PFSK-1 (cell line): ENCODE measurements around the genes GTF2A2 and VPS13C.

DNA sequence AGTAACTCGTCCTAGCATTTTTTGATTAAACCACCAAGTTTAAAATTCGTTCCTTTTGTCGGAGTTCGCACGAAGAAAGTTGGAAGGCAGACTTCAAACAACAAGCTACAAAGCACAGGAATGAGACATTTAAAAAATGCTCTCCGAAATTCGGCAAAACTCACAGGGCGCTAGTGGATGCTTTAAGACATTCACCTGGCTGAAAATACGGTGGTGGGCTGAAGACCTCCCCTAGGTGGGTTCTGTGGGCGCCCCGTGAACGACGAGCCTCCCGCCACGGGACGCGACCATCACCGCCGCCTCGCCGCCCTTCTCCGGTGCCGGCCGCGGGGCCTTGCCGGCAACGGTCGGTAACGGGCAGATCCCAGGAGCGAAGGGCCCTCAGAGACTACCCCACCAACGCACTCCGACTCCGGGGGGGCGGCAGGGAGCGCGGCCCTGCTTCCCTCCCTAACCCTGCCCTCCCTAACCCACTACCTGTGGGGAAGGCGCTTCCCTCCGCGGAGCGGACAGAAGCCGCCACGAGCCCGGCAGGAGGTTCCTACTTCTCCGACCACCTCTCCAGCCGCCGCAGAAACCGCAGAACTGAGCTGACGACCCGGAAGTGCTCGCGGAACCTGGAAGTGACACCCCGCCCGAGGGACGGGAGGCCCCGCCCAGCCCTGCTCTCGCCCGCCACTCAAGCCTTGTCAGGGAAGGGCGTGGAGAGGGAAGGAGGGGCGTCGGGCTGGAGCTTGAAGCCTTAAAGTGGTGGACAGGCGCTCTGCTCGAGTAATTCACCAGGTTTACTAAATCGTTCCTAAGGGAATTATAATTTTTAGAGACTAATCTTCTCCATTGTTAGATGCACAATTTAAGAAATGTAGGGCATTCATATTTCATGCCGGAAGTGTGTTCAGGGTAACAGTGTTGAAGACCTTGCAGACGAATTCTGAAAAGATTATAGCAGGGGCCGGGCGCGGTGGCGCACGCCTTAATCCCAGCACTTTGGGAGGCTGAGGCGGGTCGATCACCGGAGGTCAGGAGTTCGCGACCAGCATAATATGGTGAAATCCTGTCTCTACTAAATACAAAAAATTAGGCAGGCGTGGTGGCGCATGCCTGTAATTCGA lies at the start of gene GTF2A2:
TSS of gene GTF2A2 (minus strand) at position 587 of the 1,112 bp plus-strand sequence.
- RRBS, result 5% methylated on average over 29 of the region's 78 CpGs

DNA sequence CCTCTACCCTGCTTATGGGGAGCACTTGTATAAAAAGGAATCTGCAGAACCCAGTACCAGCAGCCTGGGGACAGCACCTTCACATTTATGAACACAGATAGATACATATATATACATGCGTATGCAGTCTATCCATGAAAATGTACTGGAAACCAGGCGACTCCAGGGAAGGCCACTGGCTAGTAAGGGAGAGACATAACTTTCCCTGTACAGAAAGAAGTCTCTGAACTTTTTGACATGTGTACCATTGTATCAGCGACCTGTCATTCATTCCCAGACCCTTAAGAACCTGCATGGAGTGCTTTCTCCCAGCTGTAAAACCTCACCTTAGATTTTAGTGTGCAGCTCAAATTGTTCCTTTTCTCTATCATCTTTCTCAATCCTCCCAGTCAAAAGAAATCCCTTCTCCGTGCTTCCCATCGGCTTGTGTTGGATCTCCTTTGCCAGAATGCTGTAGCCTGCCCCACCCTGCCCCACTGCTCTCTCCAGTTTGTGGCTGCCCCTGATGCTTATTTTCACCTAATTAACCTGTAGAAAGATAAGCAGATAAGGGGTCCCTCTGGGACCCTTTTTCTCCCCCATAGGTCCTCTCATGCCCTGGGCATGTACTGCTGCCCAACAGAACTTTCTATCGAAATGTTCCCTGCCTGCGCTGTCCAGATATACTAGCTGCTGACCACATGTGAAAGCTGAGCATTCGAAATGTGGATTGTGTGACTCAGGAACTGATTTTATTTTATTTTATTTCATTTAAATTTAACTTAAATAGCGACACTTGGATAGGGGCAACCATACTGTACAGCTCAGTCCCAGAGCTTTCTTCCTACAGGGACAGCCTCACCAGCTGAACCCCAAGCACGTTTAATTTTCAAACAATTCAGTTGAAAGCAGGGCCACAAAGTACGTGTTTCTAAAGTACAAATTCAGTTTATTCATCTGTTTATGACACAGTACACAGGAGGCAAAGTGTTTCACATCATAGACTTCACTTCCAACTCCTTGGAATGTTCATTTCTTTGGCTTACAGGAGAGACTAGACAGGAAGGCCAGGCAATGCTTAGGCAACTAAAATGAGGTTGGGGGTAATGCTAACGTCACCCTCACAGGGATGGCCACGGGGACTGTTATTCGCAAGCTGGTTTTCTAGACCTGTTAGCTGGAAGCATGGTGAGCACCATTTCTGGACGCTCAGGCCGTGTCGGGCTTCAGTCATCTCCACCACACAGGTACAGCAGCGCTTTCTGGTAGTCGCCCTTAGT lies 50.9 kb downstream of the ANXA2 start:
- RRBS, result no CpG with 5 or more reads among the region's 19 CpGs

DNA sequence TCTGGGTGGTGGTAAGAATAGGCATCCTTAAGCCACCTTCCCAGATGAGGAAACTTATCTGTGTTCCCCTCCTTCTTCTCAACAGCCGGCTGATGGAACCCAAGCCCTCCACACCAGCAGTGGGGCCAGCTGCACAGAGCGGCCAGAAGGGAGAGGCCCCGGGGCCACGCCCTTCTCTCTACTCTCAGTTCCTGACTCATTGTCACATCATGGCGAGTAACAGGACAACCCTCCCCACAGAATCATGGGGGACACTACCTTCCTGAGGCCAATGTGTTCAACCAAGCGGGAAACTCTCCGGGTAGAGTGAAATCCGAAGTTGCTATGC lies 822 bp downstream of the ANXA2 start:
- RRBS, result 1% methylated on average over 3 of the region's 8 CpGs

DNA sequence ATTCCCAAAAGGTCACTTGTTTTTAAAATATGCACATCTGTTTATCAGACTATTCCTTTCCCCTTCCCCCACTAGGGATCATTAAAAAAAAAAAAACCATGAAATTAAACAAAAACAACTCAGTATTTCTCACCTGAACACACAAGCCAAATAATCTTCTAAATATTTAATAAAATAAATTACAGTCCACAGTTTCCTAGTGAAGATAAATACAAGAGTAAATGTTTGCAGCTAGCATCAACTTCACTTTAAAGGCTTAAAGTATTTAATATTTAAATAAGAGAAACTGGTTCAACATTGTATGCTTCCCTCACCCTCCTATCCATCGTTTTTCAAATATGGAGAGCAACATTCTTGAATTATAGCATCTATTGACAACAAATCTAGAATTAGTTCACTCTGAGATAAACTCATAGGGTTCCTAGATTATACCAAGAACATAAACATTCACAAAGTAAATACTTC lies 16.9 kb upstream of the ICE2 start:
- RRBS, result no CpG with 5 or more reads among the region's 1 CpG

- RRBS, result no CpG with 5 or more reads among the region's 3 CpGs
These were observed 84.6 kb upstream of the ICE2 start for GRCh38 chr15:60563547-60563995.

GRCh38 chr15:60593906-60594580 lies 115.1 kb upstream of the ICE2 start:
- RRBS, result no CpG with 5 or more reads among the region's 9 CpGs

- RRBS, result no CpG with 5 or more reads among the region's 7 CpGs
These were observed 126.8 kb upstream of the ICE2 start for GRCh38 chr15:60605699-60606169.

GRCh38 chr15:60616102-60616640 lies 137.2 kb upstream of the ICE2 start:
- RRBS, result no CpG with 5 or more reads among the region's 7 CpGs

GRCh38 chr15:60704010-60704552 lies 225.1 kb upstream of the ICE2 start:
- RRBS, result 100% methylated on average over 2 of the region's 11 CpGs

DNA sequence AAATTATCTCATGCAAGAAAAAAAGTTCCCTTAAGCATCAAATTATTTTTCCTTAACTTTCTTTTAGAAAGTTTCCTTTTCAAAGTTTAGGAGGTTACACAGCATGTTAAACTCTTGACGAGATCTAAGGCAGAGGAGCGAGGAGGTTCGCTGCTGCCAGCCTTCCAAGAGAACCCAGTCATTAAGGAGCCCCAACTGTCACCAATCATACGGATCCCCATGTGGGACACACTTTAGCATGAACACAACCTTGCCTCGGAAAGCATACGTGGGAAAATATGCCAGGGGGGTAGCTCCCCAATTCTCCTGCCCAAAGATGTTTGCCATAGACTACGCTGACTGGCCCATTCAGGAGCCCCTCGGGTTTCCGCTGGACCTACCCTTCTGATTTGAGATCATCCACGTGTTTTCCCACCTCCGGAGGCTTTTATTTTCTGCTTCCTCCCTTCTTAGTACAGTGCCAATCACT lies 284.5 kb upstream of the ICE2 start:
- RRBS, result no CpG with 5 or more reads among the region's 11 CpGs

- RRBS, result no CpG with 5 or more reads among the region's 6 CpGs
These were observed 326.1 kb upstream of the ICE2 start for GRCh38 chr15:60804906-60805597.

DNA sequence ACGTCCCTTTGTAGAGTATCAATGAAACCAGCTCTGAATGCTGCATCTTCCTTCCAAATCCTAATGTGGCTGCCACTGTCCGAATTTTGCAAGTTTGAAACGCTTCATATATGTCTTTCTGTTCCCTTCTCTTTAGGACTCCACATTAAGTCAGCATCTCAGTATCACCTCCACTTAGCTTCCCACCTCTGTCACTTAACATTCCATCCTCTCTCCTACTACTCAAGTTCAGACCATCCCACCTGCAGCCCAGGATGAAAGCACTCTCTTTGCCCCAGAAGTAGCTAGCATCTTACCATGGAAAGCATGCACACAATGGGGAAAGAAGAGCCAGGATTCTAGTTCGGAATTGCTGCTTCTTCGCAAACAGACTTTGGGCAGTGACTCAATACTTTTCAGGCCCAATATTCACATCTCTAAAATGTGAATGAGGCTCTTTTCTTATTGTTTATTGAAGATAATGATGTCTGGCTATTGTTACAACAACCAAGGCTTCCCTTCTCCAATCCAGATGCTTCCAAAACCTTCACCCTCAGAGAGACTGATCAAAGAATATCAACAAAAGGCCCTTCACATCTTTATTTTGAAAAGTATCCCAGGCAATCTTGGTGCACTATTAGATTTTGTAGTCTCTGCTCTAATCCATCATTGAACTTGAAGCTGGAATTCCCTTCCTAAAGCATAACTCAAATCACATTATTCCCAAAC lies 208.9 kb downstream of the RORA start:
- RRBS, result no CpG with 5 or more reads among the region's 5 CpGs

- RRBS, result no CpG with 5 or more reads among the region's 5 CpGs
These were observed 196.2 kb downstream of the RORA start for GRCh38 chr15:61032770-61033392.

- RRBS, result no CpG with 5 or more reads among the region's 6 CpGs
These were observed 72.7 kb downstream of the RORA start for GRCh38 chr15:61156136-61157161.

GRCh38 chr15:61501755-61502343 lies 272.7 kb upstream of the RORA start:
- RRBS, result no CpG with 5 or more reads among the region's 12 CpGs

- RRBS, result no CpG with 5 or more reads among the region's 4 CpGs
These were observed 281.1 kb upstream of the RORA start for GRCh38 chr15:61510197-61510656.

DNA sequence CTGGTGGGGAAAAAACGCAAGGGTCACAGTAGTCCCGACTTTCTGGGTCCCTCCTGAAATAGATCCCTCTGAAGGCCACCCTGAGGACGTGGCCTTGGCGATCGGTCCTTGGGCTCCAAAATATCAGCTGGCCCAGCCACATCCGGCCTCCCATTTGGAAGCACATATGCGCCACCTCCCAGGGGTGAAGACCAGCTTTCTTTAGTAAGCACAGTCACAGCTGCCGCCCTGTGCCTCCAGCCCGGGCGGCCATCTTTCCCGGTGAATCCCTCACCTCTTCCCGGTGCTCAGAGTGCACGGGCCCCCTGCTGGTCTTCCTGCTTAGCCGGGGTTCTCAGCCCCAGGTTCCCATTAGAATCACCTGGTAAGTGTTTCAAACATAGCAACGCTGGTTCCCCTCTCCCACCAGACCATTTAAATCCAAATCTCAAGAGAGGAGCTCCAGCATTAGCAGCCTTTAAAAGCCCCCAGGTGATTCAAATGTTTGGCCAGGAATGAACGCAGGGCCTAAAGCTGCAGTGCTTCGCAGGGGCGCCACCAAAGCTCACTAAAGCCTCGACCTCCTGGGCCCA lies 232.2 kb downstream of the VPS13C start:
- RRBS, result 82% methylated on average over 7 of the region's 19 CpGs

DNA sequence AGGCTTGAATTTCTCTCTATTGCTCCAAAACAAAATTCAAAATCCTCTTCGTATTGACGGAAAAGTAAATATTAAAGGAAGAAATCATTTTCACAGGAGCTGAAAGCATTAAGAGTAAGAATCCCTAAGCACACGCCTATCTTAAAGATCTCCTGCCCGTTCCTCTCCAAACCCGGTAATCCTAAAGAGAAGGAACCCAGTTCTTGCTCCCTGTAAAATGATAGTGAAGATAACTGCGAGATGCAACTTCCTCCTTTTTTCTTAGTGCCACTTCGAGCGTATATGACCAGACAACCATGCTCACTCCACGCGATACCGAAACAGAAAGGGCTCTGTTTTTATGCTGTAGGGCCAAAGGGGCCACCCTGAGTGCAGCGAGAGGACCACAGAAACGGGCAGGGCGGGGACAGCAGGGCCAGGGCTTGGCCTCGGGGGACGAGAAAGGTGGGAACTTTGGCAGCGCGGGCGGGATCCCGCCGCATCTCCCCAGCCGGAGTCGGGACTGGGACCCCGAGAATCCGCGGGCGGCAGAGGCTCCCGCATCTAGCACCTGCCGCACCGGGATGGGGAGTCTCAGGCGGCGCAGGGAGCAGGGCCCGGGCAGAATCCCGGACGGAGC lies 538 bp downstream of the VPS13C start:
- RRBS, result 2% methylated on average over 12 of the region's 35 CpGs

DNA sequence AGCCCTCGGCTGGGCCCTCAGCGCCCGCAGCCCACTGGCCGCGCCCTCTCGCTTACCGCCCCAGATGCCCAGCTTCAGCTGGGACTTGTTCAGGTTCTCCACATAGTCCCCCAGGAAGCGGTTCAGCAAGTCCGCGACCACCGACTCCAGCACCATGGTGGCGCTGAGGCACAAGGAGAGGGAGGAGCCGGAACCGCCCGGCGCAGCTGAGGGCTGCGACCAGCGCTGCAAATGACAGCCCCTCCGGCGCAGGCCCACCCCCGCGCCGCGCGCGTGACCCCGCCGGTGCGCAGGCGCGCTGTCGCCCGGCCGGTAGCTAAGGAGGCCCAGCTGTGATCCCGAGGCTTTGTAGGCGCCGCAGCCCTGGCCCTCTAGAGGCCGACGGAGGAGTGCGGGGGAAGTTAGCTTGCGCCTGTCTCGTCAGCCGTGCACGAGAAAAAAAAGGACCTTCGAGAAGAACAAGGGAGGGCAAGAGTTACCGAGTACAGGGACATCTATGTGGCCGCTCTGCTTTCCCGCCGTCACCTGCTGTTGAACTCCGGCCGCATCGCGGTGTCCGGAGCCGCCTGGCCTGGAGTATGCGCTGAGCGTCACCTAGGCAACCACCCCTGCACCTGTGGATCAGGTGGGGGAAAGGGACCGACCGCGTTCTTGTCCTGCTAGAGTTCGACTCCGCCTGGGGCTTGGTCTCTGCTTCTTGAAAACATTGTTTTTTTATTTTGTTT lies at the start of gene VPS13C:
TSS of gene VPS13C (minus strand) at position 229 of the 725 bp plus-strand sequence.
- RRBS, result 1% methylated on average over 14 of the region's 62 CpGs